CD14-positive monocyte (primary cell): ENCODE measurements around the gene RALGPS1.

DNA sequence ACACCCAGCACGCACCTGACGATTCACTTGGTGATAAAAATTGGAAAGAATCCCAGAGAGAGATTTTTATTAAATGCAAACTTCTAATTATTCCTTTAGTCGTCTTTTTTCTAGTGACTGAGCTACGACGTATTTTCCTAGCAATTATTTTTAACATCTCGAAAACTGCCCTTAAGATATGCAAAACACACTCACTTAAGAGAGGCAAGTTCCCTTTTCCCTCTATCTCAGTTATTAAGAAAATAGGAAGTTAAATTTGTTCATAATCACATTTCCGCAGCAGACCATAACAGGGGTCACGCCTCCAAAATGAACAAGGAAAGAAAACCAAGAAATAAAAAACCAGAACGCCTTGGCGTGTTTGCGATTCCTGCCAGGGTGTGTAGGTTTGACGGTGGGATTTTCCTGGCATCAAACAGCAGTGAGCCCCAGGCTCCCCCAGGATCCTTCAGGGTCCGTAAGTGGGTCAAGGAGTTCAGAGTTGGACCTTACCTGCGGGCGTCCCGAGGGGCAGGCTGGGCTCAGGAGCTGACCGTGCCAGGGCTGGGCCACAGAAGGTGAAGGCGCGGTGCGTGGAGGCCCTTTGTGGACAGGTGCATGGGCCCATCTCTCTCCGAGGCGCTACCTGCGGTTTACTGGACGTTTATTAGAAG lies 80.1 kb upstream of the LMX1B start:
- CAGE, long polyA plus RNA: no peak

- CAGE, long polyA plus RNA: no peak
Observed at GRCh38 chr9:126616842-126617467, 3.2 kb downstream of the LMX1B start.

DNA sequence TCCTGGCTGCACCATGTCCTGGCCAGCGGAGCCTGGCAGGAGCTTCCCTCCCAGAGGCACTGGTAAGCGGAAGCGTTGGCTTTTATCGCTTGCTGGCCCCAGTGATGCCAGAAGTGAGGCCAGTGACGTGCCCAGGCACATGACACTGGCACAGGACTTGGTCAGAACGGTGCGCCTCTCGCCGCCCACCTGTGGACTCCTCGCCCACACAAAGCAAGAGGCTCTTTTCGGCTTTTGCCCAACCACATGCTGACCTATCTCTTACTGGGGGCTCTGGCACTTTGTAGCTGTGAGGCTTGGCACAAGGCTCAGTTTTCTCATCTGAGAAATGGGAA lies 59.0 kb downstream of the LMX1B start:
- CAGE, long polyA plus RNA: no peak

GRCh38 chr9:126763301-126763765 lies 41.5 kb upstream of the ZBTB43 start:
- CAGE, long polyA plus RNA: no peak

- CAGE, long polyA plus RNA: no peak
Observed at GRCh38 chr9:126806313-126806830, 1.5 kb downstream of the ZBTB43 start.

DNA sequence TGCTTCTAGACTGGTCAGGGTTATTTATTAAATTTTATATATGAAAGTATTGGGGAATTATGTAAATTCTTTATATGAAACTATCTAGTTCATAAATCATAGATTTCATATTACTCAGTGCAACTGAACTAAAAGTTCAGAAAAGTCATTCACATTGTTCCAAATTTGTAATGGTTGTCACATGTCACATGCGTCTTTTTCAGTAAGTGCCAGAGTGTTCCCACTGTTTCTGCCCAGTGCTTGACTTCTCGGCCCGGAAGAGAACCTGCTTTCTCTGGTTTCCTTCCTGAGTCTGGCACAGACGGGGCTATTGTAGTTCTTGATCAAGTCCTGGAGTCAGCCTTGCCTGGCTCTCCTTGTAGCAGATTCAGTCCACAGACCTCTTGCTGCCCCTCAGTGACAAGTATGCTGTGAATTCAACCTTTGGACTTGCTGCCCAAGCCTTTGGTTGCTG lies 24.5 kb downstream of the ZBTB34 start:
- CAGE, long polyA plus RNA: no peak

GRCh38 chr9:126914266-126915524 lies at the start of gene RALGPS1:
TSS of gene RALGPS1 (plus strand) at chr9:126914782.
- CAGE, long polyA plus RNA: no peak

DNA sequence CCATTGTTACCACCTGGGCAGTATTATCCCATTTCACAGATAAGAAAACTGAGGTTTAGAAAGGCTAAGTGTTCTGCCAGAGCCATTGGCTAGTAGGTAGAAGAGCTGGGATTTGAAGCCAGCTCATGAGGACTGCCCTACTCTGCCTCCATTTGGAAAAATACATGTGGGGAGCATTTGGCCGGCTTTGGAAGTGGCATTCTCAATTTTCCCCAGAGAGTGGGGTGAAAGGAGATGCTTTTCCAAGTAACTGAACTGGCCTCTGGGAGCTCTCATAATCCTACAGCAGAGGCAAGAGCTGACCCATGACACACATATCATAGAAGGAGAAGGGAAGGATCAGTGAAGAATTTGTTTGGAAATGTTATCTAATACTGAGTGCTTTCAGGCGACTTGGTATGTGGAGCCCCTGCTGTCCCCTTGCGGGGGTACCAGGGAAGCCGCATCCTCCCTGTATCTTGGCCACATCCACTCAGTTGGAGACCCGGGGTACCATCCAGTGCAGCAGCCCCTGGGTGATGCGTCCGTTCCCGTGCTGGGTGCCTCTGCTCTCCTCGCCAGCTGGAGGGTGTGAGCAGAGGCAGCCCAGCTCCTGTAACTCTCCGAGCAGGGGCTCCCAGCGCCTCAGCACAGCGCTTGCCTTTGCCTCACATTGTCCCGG lies 1.1 kb downstream of the ANGPTL2 start:
- CAGE, long polyA plus RNA: no peak

- CAGE, long polyA plus RNA: no peak
Observed at GRCh38 chr9:127130986-127132103, 8.9 kb upstream of the ANGPTL2 start.

- CAGE, long polyA plus RNA: no peak
Observed at GRCh38 chr9:127199125-127199916, 65.3 kb upstream of the GARNL3 start.

- CAGE, long polyA plus RNA: no peak
Observed at GRCh38 chr9:127209157-127209771, 55.3 kb upstream of the GARNL3 start.

- CAGE, long polyA plus RNA: no peak
Observed at GRCh38 chr9:127303727-127304303, 39.2 kb downstream of the GARNL3 start.

DNA sequence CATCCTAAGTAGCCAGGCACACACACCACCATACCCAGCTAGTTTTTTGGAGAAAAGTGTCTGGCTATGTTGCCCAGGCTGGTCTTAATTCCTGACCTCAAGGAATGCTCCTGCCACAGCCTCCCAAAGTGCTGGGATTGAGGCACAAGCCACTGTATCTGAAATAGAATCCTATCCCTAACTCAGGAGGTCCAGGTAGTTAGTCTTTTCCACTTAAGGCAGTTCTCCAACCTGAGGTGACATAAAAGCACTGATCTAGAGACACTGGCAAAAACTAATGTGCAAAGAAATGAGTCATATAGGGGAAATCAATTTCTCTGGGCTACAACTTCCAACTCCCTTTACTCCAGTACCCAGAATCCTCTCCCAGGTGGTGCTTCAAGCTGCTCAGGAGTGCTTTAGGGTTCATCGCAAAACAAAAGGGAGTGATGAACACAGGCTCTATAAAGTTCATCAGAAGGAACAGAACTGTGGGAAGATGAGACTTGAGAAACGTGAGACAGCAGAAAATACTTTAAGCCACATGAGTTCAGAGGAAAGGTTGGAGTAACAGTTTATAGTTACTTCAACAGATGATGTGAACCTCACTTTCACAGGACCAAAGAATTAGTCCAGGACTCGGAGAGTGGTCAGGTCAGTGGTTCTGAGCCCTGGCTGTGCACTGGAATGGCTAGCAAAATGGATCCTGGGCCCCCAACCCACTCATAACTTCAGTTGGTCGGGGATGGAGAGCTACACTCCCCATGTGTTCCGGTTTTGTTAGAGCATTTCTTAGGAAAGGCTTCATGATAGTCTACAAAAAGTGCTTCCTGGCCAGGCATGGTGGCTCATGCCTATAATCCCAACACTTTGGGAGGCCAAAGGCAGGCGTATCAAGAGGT lies 4.5 kb downstream of the RPL12 start:
- CAGE, long polyA plus RNA: no peak

DNA sequence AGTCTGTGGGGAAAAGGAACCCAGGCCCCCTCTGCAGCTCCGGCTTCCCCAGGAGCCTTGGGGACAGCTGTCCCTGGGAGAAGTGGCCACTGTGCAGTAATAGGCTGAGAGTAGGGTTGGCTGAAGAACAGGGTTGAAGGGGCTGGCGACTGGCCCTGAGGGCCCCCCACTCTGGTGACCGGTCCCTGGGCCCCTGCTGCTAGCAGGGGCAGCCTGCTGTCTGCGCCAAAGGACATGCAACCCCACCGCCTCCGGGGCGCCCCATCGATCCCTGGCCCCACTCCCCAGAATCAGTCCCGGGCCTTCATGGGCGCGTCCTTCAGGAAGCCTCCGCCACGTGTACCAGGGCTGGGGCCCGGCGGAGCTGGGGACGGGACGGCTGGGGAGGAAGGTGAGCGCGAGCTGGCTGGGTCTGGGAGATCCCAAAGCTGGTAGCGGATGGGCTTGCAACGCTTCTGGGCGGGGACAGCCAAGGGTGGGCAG lies 816 bp downstream of the NIBAN2 start:
- CAGE, long polyA plus RNA: no peak

DNA sequence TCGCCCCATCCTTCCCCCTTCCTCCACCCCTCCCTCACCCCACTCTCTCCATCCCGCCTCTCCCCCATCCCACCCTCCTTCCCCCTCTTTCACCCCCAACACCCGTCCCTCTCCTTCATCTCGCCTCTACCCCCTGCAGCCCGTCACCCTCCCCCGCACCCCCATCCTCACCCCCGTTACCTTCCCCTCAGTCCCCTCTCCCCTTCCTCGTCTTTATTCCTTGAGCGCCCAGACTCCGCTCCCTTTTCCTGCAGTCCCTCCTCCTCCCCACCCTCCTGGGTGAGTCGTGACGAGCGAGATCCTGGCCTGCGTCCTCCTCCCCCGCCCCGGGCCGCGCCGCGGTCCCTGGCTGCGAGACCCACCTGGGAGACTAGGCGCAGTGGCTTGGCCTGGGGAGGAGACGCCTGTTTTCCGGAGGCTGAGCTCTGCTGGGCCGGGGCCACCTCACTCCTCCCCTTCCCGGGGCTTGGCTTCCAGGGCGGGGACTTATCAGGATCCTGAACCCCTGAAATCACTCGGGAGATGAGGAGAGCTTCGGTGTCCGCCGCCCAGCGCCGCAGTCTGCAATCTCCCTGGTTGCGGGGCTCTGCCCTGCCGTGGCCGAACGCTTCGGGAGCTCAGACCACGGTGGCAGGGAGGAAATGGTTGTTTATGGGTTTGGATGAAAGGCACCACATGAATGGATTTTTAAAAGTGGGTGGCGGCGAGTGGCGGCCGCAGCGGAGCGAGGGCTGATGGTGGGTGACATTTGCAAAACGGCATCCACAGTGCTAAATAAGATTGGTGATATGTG lies 908 bp downstream of the STXBP1 start:
- CAGE, long polyA plus RNA: no peak

GRCh38 chr9:127642052-127642763 lies 30.1 kb downstream of the STXBP1 start:
- CAGE, long polyA plus RNA: no peak

- CAGE, long polyA plus RNA: no peak
Observed at GRCh38 chr9:127720069-127720460, 4.2 kb downstream of the TTC16 start.

- CAGE, long polyA plus RNA: no peak
Observed at GRCh38 chr9:127738588-127738861, 3.4 kb upstream of the TOR2A start.

DNA sequence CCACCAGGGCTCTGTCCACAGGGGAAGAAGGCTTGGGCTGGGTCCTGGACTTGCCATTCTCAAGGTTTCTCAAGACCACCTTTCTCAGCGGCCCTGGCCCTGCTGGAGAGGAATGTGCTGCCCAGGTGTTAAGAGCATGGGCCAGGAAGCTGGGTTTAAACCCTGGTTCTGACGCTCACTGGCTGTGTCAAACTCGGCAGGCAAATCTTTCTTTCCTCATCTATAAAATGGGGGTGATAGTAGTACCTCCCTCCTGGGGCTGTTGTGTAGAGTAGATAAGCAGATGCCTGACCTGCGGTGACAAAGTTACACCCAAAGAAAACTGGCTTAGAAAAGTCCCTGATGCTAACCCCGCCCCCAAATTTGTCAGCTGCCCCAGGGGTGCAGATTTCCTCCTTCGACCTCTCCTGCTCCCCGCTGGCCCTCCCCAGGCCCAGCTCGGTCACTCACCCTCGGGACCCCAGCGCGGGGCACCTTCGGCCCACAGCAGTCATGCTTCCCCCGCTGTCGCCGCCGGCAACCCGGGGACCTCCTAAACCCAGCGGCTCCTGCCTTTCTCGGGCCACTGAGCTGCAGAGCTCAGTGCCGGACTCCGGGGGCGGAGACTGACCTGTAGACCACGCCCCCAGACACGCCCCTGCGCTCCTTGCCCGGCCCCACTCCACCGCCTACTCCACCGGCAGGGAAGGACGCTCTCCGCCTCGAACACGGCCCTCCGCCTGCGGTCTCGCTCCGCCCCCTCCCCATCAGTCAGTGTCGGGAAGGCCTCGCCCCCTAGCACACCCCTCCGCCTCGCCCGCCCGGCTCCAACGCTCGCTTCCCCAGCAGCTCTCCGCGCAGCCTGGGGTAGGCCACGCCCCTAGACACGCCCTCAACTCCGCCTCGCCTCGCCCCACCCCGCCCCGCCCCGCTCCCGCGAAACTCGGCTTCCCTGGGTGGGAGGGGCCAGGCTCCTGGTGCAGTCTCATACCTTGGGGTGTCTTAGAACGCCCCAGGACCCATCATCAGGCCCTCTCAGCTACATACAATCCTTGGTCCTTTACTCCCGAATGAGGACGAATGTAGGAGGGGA lies 7.4 kb downstream of the SH2D3C start:
- CAGE, long polyA plus RNA: no peak

DNA sequence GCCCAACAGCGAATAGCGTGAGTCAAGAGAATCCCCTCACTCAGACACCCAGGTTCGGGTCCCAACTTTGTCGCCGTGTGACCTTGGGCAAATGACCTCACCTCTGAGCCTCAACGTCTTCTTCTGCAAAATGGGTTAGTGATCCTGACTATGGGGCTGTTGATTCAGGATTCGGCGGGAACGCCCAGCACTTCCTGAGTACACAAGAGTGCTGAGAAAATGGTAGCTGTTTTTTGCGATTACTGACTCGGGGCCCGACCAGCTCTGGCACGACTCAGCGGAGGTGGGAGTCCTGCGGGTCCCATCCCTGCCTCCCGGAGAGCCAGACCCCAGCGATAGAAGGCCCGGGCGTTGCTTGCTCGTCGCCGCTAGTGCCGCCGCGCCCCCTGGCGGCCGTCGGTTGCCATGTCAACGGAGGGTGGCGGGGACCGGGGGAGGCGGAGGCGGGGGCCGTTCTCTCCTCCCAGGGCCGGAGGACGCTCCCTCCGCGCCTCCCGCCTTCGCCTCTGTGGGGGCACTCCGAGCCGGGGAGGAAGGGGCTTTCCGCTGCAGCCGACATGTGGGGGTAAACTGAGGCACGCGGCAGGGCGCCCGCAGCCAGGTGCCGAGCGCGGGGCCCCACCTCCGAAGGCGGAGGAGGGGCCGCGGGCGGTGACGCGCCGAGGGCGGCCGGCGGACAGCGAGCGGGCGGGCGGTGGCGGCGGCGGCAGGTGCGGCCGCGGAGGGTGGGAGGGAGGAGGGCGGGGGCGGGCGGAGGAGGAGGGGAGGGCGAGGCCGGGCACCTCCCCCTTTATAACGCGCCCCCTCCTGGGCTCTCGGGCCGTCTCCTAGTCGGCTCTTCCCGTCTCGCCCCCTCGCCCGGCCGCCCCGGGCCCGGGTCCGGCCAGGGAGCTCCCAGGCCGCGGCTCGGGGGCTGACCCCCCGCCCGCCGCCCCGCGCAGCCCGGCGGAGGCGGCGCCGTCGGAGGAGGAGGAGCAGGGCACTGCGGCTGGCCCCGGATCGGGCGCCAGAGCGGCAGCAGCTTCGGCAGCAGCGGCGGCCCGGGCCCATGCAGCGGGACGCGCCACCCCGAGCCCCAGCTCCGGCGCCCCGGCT lies 737 bp upstream of the CDK9 start:
- CAGE, long polyA plus RNA: no peak